SK-N-DZ (cell line): ENCODE results near the genes TRPV5, KEL and OR2A7.

GRCh38 chr7:142324273-142324882, 66.5 kb upstream of the PRSS58 start:
RAMPAGE:
- cytosol, long total RNA, result no peak
- nucleus, long total RNA, result no peak

RAMPAGE:
- cytosol, long total RNA, result no peak
- nucleus, long total RNA, result no peak
Measured at GRCh38 chr7:142391712-142392023, 133.8 kb upstream of the PRSS58 start.

GRCh38 chr7:142399933-142400396, 142.1 kb upstream of the PRSS58 start:
RAMPAGE:
- cytosol, long total RNA, result no peak
- nucleus, long total RNA, result no peak

RAMPAGE:
- cytosol, long total RNA, result no peak
- nucleus, long total RNA, result no peak
Measured at GRCh38 chr7:142520247-142521032, 228.8 kb upstream of the PRSS1 start.

DNA sequence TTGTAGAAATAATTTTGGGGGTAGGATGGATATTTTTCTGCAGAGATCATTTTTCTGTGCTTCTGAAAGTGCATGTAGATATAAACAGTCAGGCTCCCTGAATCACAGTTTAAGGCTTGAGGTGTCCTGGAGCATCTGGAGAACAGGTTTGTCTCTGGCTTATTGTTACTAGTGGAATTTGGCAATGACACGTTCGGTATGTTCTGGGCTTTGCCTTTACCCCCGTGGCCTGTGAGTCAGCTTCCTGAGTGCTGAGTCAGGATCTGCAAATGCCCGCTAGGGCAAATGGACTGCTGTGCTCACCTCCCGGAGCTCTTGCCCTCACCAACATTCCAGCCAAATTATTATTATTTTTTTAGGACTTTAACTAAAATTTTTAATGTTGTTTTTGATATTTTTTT, 192.6 kb upstream of the PRSS1 start:
RAMPAGE:
- cytosol, long total RNA, result no peak
- nucleus, long total RNA, result no peak

RAMPAGE:
- cytosol, long total RNA, result no peak
- nucleus, long total RNA, result no peak
Measured at GRCh38 chr7:142713274-142713473, 36.1 kb upstream of the PRSS1 start.

RAMPAGE:
- cytosol, long total RNA, result no peak
- nucleus, long total RNA, result no peak
Measured at GRCh38 chr7:142787851-142788102, 17.0 kb downstream of the PRSS2 start.

GRCh38 chr7:142789976-142790589, 19.3 kb downstream of the PRSS2 start:
RAMPAGE:
- cytosol, long total RNA, result no peak
- nucleus, long total RNA, result no peak

DNA sequence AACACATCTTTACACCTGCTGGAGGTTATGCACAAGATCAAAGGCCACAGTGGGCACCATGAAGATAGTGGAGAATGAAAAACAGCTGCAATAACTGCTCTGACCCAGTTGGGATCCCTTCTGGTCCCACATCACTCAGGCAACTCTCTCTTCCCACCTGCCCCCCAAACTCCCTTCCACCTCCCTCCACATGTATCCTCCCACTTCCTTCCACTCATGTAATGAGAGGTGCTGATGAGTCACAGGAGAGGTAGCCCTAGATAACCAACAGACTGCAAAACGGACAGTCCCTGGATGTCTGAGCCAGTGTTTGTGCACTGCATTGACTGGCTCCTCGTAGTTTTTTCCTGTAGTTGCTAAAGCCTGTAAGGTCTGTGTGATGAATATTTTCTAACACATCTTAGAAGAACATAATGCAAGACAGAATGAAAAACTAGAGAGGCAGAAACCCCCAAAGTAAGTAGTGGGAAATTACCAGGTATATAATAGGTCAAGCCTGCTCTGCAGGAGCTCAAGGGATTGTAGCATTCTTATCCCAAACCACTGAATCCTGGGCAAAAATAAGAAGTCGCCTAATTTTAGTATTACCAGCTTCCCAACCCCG, 38.5 kb downstream of the PRSS2 start:
RAMPAGE:
- cytosol, long total RNA, result no peak
- nucleus, long total RNA, result no peak

RAMPAGE:
- cytosol, long total RNA, result no peak
- nucleus, long total RNA, result no peak
Measured at GRCh38 chr7:142874778-142875249, 10.7 kb downstream of the TRPV6 start.

RAMPAGE:
- cytosol, long total RNA, result no peak
- nucleus, long total RNA, result no peak
Measured at GRCh38 chr7:142927435-142927821, 6.1 kb downstream of the TRPV5 start.

RAMPAGE:
- cytosol, long total RNA, result no peak
- nucleus, long total RNA, result no peak
Measured at GRCh38 chr7:142933659-142933983, at the start of gene TRPV5. Gene TRPV5 (minus strand): TSS chr7:142933746.

RAMPAGE:
- cytosol, long total RNA, result no peak
- nucleus, long total RNA, result no peak
Measured at GRCh38 chr7:142962109-142963091, at the start of gene KEL. Gene KEL (minus strand): TSS chr7:142962363.

DNA sequence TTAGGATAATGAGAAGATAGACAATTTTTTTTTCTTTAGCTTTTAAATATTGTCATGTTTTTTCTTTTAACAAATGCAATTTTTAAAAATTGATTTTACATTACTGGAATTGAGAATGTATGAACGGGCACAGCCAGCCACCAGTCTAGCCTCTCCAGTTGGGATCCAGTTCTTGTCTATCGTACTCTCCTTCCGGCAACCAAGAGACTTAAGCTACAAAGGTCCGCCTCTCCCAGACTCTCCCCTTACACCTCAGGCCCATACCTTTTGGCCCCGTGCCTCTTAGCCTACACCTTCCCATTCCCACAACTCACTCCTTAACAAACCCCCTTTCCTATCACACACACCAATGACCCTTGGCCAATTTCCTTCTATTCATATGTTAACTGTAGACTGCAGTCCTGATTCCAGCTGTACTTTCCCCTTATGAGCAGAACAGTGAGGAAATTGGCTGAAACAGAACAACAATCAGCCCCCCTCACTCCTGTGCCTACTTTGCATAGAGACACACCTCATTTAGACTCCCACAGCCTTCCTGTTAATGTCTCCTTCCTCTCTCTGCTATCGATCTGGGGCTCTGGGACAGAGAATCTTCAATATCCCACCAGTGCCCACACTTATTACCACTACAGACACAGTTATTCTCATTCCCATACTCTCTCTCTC, 1.4 kb upstream of the TMEM139 start:
RAMPAGE:
- cytosol, long total RNA, result no peak
- nucleus, long total RNA, result no peak

DNA sequence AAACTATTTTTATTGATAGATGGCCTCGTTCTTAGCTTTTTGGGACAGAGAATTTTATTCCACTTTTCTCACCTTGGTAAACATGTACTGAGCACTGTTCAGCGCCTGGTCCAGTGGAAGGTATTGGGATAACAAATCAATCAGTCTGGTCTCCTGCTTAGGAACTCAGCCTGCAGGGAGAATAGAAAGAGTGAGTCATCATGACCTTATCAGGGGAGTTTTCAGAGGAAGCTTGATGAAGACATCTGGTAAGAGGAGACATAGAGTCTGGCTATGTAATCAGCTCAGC, 14.2 kb downstream of the TAS2R41 start:
RAMPAGE:
- cytosol, long total RNA, result no peak
- nucleus, long total RNA, result no peak

DNA sequence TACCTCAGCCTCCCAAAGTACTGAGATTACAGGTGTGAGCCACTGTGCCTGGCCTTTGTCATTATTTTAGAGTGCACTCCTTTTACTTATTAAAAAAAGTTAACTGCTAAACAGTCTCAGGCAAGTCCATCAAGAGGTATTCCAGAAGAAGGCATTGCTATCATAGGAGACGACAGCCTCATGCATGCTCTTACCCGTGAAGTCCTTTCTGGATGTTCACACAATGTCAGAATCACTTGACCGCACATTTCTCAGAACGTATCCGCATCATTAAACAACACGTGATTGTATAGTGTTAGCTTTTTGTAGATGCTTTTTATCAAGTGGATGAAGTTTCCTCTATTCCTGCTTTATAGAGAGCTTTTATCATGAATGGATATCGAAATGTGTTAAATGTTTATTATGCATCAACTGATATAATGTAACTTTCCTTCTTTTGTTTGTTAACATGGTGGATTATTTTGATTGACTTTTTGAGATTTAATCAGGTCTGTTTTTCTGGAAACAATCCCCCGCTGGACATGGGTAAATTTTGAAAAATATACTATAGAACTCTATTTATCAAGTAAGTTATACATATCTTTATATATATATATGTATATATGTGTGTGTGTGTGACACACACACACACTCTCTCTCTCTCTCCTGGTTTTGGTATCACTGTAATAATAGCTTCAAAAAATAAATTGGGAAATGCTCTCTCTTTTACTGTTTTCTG, at the start of gene OR2A7:
Gene OR2A7 (minus strand): TSS at position 286 of the 718 bp plus-strand sequence.
RAMPAGE:
- cytosol, long total RNA, result no peak
- nucleus, long total RNA, result no peak

DNA sequence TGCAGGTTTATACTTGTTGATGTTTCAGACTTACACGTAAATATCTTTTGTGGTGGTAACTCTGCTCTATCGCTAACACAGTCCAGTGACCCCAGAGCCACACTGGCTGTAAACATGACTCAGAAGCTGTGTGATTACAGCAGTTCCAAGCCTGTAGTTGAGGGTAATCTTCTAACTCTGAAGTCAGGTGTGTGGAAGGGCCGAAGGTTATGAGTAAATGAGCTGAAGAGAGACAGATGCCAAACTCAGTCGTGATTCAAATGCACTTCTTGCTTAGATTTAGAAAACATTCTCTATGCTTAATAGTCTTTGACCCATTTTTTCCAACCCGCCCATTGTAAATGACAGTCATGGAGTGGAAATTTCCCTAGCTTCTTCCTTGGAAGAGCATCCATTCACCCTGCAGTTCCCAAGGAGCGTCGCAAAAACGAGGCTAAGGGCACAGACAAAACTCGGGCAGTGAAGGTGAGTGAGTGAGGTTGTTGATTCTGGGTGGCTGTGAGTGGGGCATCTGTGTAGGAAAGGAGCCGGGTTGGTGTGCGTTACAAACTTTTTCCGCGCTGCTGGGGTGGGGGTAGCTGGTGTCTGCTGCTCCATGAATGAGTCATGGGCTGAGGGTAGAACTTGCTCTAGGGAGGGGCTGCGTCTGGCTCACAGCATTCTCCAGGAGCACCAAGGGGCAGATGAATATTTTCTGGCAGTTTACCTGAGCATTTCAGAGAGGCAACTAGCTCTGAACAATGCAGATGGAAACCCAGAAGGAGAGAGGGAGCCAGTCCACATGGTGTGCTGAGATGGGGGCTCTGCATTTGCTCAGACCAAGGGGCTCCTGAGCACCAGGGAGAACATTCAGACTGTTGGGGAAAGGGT, 25.6 kb downstream of the NOBOX start:
RAMPAGE:
- cytosol, long total RNA, result no peak
- nucleus, long total RNA, result no peak

DNA sequence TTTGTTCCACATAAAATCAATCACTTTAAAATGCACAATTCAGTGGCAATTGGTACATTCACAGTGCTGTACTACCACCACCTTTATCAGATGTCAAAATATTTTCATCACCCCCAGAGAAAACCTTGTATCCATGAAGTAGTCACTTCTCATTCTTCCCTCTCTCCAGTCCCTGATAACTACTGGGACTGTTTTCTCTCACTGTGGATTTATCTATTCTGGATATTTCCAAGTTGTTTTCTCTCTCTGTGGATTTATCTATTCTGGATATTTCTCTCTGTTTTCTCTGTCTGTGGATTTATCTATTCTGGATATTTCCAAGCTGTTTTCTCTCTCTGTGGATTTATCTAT, 435.4 kb upstream of the CNTNAP2 start:
RAMPAGE:
- cytosol, long total RNA, result no peak
- nucleus, long total RNA, result no peak

DNA sequence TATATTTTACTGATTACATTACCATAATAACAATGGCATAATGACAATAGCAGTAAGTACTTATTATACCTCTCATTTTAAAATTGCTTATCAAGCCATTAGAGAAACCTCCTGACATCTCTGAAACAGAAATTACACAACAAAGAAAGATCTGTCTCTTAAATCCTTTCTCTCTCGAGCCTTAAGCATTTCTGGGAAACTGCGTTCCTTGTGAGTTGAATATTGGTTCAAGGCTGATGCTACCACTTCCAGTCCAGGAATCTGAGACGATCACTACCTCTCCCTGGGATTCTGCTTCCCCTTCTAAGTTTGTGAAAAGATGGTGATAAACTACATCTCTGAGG, 334.9 kb upstream of the C7orf33 start:
RAMPAGE:
- cytosol, long total RNA, result no peak
- nucleus, long total RNA, result no peak

DNA sequence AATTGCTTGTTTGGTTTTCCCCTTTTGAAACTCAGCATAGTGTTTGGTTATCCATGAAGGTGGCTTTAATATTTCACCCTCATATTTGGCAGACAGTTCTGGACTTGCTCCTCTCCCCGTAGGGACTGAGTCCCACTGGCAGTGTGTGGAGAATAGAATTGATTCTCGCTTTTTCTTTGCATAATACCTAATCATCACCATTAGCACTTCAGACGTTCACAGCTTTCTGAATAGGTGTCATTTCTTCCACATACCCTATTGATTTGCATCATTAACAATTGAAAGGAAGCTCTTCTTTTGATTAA, 250.2 kb upstream of the C7orf33 start:
RAMPAGE:
- cytosol, long total RNA, result no peak
- nucleus, long total RNA, result no peak